ENCODE measurements around a stretch of chr3.

- PRO-cap, result no peak
Observed at GRCh38 chr3:197572884-197573753, 17.4 kb upstream of the BDH1 start.

DNA sequence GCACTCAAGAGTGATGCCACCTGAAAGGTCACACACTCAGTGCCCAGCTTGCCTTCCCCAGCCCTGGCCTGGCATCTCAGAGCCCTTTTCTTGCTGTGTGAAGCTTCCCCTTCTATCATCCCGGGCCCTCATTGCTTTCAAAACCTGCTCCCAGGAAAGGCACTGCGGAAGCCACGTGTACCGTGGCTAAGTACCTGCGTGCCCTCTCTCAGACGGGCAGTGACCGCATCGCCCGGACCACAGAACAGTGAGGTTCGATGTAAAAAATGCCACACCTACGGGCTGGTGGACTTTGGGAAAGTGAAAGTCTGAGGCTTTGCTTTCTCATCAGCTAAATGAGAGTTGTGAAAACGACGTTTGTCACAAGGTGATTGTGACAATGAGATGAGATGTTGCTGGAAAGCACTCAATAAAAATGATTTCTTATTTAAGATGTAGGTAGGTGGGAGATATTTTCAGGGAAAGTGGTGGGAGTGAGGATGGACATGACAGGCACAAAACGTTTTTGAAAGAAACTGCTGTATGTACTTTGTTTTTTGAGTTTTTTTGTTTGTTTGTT, 48.4 kb upstream of the BDH1 start:
- PRO-cap, result no peak

DNA sequence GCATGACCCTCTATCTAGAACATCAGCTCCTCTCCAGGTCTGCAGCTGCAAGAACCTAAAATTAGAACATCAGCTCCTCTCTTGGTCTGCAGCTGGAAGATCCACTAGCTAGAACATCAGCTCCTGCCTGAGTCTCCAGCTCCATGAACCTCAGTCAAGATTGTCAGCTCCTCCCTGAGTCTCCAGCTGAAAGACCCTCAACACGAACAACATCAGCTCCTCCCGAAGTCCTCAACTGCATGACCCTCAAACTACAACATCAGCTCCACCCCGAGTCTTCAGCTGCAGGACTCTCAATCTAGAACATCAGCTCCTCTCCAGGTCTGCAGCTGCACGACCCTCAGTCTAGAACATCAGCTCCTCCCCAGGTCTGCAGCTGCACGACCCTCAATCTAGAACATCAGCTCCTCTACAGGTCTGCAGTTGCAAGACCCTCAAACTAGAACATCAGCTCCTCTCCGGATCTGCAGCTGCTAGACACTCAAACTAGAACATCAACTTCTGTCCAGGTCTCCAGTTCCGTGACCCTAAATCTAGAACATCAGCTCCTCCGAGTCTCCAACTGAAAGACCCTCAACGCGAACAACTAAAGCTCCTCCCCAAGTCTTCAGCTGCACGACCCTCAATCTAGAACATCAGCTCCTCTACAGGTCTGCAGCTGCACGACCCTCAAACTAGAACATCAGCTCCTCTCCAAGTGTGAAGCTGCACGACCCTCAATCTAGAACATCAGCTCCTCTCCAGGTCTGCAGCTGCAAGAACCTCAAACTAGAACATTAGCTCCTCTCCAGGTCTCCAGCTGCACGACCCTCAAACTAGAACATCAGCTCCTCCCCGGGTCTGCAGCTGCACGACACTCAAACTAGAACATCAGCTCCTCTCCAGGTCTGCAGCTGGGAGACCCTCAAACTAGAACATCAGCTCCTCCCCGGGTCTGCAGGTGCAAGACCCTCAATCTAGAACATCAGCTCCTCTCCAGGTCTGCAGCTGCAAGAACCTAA, 85.5 kb upstream of the BDH1 start:
- PRO-cap, result no peak

DNA sequence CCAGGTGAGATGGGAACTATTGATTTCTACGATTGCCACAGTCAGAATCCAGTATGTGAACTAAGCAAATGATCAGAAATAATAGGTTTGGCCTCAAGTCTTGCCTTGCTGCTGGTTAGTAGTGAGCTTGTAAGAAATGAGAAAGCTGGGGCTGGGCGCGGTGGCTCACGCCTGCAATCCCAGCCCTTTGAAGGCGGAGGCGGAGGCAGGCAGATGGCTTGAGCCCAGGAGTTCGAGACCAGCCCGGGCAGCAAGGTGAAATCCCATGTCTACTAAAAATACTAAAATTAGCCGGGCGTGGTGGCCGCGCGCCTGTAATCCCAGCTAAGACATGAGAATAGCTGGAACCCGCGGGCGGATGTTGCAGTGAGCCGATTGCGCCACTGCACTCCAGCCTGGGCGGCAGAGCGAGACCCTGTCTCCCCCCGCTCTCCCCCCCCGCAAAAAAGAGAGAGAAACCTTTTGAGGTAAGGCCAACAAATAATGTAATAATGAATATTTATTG, 1.6 kb downstream of the FYTTD1 start:
- PRO-cap, result no peak

GRCh38 chr3:197792039-197792305, 918 bp downstream of the LRCH3 start:
- PRO-cap, result no peak

GRCh38 chr3:197955472-197956125, 4.2 kb downstream of the IQCG start:
- PRO-cap, result no peak

- PRO-cap, result no peak
Observed at GRCh38 chr3:197956960-197957505, 2.8 kb downstream of the IQCG start.

DNA sequence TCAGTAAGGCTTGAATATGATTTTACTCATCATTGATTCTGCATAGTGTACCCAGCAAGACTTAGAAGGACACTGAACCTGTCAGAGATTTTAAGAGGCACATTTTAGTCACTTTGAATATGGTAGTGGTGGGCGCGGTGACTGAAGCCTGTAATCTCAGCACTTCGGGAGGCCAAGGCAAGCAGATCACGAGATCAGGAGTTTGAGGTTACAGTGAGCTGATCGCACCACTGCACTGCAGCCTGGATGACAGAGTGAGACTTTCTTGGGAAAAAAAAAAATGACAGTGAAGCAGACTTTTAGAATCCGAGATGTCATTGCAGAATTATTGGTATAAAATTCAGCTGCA, 82.1 kb downstream of the LMLN start:
- PRO-cap, result no peak